Measurements from ENCODE around the genes DIP2B and SMAGP.

DNA sequence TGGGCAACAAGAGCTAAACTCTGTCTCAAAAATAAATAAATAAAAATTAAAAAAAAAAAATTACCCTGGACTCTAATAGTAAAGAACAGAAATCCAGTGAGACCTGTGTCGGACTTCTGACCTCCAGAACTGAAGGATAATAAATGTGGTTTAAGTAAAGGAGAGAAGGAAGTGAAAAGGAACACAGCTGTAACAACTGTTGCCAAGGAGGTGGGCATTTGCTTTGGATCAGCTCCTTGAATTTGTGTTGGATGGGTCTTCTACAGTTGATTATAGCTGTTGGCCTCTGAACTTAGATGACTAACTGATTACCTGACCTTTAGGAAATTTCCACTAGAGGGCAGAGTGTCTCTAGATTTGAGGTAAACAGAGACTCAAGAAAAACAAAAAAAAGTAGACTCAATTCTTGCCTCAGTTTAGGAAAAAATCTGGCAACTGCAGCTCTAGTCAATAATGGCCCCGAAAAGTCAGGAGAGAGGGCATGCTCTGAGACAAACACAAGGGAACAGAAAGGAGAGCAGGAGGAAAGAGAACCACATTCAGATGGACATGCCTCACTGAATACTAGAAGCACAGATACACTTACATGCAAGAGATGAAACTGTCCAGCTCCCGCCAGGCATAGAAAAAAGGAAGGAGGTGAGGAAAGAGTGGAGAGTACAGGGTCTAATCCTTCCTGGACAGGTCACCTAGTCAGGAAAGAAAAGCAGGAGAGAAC, 20.5 kb downstream of the COX14 start:
- PRO-cap = no peak
- RAMPAGE, long total RNA = no peak

GRCh38 chr12:50170116-50170393, 2.9 kb upstream of the CERS5 start:
- PRO-cap = no peak
- RAMPAGE, long total RNA = no peak

DNA sequence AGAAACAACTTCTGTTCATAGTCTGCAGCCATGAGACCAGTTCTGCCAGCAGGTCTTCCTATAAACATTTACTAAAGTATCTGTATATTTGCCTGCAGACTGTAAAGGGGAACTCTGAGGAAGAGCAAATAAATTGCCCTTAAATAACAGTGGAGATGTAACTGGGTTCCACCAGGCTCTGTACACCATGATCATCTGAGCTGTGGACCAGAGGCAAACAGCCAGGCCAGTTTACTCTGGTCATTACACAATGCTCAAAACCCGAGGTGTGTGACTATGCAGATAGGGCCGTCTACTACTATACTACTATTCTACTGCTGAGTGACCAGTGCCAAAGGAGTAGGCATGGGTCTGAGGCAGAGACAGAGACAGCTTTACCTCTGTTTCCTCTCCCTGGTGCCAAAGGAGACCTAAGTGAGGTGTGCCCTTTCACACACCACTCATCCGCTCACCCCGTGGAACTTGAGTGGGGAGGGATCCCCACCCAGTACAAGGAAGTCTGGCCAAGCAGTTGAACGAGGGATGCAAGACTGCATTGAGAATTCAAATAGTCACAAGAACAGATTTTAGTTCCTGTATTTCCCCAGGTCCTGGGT, 21.2 kb upstream of the CERS5 start:
- PRO-cap = no peak
- RAMPAGE, long total RNA = no peak

GRCh38 chr12:50248228-50249336, 34.7 kb downstream of the LIMA1 start:
- PRO-cap = no peak
- RAMPAGE, long total RNA = no peak

DNA sequence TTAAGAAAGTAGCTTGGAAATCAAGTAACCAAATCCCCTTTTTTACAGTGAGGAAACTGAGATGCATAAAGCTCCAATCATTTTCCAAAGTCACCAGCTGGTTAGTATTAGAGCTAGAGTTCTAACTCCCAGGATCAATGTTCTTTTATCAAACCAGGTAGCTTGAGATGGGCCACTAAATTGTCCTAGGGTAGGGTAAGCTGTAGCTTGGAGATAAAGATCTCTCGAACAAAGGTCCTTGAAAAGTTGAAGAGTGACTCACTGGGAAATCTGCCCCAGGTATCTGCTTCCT, 29.0 kb downstream of the LIMA1 start:
- PRO-cap = no peak
- RAMPAGE, long total RNA = no peak

DNA sequence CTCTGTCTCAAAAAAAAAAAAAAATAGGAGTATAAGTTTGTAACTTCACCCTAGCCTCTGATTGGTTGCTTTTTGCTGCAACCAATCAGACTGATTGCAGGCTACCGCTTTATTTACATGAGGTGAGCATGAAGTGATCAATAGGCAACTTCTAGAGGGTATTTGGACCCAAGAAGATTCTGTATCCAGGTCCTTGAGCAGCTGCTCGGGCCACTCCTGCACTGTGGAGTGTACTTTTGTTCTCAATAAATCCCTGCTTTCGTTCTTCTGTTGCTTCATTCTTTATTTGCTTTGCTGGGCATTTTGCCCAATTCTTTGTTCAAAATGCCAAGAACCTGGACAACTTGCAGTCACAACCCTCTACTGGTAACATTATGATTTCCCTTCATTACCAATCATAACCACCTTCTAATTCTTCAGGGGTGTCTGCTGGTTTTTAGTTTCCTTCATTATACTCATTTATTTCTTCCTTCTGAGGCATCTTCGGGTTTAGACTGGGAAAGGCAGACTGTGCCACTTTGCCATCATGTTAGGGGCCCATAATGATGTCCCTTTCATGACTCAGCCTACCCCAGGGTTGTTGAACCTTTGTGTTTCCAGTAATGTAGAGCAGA, 43.4 kb upstream of the LIMA1 start:
- PRO-cap = no peak
- RAMPAGE, long total RNA = no peak

- PRO-cap = no peak
- RAMPAGE, long total RNA = no peak
Observed at GRCh38 chr12:50351266-50351734, 45.1 kb downstream of the FAM186A start.

GRCh38 chr12:50465525-50466287, 39.1 kb upstream of the DIP2B start:
- PRO-cap = no peak
- RAMPAGE, long total RNA = no peak

- PRO-cap = bidirectional peak, plus-strand start at chr12:50505111, minus-strand start at chr12:50504853; bidirectional peak, plus-strand start at chr12:50505302, minus-strand start at chr12:50505356; unidirectional peak, minus-strand start at chr12:50505467; bidirectional peak, plus-strand start at chr12:50505701, minus-strand start at chr12:50505467
- RAMPAGE, long total RNA = start-site peak on the plus strand at chr12:50504996-50505017, 70 and 44 reads in 2 replicates
Observed at GRCh38 chr12:50504911-50505896, at the start of gene DIP2B. TSS of gene DIP2B (plus strand) at chr12:50504985.

- PRO-cap = no peak
- RAMPAGE, long total RNA = no peak
Observed at GRCh38 chr12:50507823-50508433, 3.1 kb downstream of the DIP2B start.

DNA sequence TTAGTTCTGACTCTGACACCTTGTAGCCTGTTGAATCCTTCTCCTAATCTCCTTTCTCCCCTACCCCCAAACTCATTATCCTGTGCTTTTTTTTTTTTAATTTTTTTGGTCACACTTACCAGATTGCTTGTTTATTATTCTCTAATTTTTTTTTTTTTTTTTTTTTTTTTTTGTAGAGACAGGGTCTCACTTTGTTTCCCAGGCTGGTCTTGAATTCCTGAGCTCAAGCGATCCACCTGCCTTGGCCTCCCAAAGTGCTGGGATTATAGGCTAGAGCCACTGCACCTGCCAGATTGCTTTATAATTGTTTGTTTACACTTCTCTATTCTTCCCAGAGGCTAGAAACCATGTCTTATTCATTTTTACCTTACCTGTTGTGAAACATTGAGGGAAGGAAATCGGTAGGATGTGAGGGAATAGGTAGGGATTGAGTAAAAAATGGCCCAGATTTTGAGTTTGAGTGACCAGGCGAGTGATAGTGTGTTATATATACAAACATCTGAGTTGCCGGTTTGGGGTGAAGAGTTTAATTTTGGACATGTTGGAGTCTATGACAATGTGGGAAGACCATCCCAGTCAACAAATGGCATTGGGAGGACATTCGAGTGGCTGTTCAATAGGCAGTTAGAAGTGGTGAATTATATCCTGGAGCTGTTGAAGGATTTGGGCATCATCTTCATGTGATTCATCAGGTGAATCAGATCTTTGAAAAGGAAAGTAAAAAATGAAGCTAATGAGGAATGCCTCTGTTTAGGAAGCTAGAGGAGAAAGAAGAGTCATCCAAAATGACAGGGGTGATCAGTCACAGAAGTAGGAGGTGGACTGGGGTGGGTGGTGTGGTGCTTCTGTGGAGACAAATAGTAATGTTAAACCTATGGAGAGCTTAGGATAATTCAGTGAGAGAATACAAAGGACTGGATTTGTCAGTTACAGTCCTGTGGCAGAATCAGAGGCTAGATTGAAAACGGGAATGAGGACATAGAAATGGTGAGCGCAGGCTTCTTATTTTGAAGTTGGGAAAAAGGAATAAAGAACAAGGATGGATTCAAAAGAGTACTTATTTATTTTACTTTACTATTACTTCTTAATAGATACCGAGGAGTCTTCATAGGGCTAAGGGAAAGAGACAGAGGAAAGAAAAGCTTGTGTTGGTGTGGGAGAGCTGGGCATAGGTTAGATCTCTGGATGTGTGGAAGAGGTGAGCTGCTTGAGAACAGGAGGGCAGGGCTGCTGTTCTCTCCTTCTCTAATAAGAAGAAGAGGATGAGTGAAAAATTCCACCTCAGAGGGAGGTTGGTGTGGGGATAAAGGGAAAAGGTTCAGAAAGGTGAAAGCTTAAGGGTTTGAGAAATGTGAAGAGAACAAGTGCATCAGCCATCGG, 32.7 kb downstream of the DIP2B start:
- PRO-cap = no peak
- RAMPAGE, long total RNA = no peak

DNA sequence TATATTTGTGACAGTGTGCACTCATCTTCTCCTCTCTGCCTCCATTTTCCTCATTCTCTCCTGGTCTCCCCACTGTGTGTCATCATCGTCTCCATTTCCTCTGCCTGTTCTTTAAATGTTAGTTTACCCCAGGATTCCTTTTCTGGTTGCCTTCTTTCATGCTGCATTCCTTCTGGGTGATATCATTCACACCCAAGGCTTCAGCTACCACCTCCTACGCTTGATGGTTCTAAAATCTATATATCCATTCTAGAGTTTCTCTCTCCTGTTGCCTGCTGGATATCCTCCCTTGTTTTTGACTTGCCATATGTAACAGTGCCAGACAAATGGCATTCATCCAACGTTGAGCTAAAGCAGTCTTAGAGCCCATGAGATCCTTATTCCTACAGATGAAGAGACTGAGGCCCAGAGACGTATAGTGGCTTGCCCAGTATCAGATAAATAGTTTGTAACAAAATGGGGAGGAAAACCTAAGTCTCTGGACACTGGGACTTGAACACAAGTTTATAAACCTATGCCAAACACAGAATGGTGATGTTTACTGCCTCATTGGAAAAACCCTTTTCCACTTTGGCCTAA, 109.5 kb downstream of the DIP2B start:
- PRO-cap = bidirectional peak, plus-strand start at position 247 of the sequence, minus-strand start at position 106 of the sequence
- RAMPAGE, long total RNA = no peak

DNA sequence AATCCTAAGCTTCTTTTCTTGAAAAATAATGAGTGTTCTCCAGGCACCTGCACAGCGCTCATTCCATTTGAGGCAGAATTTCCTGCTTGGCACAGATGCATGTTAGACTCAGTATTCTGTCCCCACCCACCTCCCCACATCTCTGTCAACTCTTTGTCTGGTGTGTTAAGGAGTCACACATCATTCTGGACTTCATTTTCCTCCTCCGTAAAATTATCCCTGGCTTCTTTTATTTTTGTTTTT, 104.2 kb upstream of the ATF1 start:
- PRO-cap = no peak
- RAMPAGE, long total RNA = no peak

- PRO-cap = no peak
- RAMPAGE, long total RNA = no peak
Observed at GRCh38 chr12:50786711-50787345, 22.9 kb downstream of the ATF1 start.

DNA sequence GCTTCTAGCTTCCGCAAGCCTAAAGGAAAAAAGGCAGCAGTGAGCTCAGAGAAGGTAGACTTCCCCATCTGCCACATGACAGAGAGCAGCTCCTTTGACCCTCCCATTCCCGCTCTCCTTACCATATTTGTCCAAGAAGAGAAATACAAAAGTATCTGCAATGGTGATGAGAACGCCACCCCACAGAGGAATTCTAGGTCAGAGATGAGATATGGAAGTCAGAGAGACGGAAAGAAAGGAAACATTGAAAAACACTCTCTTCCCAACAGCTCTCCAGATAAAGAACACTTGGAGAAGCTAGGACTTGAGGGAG, 27.0 kb downstream of the SLC11A2 start:
- PRO-cap = no peak
- RAMPAGE, long total RNA = no peak

DNA sequence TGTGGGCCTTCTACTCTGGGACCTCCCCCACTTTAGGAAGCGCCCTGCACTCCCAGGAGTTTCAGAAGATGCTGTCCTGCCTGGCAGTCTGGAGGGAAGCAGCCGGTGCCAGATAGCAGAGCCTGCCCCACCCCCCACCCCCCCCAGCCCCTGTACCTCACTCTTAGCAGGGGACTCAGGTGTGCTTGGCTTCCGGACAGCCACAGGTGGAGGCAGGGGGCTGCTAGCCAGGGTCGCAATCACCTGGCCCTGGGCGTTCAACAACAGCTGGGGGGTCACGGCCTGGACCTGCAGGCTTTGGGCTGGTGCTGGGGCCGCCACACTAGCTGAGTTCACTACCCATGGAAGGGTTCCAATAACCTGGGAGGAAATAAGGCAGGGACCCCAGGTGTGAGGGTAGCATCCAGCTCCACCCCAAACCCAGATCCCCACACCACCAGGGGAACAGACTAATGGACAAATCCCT, 22.0 kb downstream of the POU6F1 start:
- PRO-cap = no peak
- RAMPAGE, long total RNA = no peak

- PRO-cap = bidirectional peak, plus-strand start at chr12:51270257, minus-strand start at chr12:51270208; bidirectional peak, plus-strand start at chr12:51270535, minus-strand start at chr12:51270512
- RAMPAGE, long total RNA = no peak
Observed at GRCh38 chr12:51270021-51270726, at the start of gene SMAGP. TSS of gene SMAGP (minus strand) at chr12:51270415.

- PRO-cap = no peak
- RAMPAGE, long total RNA = no peak
Observed at GRCh38 chr12:51323204-51323916, 614 bp downstream of the BIN2 start.

- PRO-cap = no peak
- RAMPAGE, long total RNA = no peak
Observed at GRCh38 chr12:51389395-51390115, 1.7 kb downstream of the GALNT6 start.

- PRO-cap = no peak
- RAMPAGE, long total RNA = no peak
Observed at GRCh38 chr12:51920907-51921516, 13.7 kb downstream of the ACVRL1 start.

All from GM23338 (cell line).